Measurements from ENCODE around the genes AMDHD1 and ANKS1B.

DNA sequence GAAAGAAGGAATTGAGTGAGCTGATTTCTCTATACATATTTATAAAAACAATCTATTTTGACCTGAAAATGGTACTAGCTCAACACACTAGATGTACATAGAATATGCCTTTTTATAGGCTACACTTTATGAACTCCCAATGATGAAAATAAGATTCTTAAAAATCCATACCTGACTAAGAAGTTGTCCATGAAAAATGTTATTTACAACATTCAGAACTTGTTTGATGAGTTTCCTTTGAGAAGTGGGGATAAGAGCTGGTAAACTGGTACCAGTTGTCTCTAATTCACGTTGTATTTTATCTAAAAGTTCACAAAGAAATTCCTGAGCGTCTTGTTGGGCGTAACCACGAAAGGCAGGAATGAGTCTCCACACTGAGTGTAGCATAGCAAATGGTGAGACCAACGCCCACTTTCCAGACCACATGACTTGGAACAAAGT lies 18.6 kb downstream of the USP44 start:
- PRO-cap, result no peak

DNA sequence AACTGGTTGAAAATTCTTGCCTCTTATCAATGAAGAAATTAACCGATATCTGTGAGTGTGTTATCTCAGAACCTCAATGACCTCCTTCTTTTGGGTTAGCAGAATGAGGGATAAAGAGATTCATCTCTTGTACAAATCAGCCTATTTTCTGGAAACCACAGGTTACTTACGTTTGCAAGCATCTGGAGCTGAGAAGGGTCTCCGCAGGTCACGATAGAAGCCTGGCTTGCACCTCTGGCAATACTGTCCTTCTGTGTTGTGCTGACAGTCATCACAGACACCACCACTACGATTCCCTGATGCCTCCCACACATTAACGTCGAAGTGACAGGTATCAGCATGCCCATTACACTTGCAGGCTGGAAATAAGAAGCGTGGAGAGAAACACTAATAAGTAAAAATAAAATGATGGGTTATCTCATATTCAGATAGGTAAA lies 80.3 kb downstream of the NTN4 start:
- PRO-cap, result no peak

- PRO-cap, result bidirectional peak, plus-strand start at chr12:95943076, minus-strand start at chr12:95943027; unidirectional peak, minus-strand start at chr12:95943485
These were observed at the start of gene AMDHD1 for GRCh38 chr12:95942868-95943650. AMDHD1 (plus strand) TSS chr12:95943331.

DNA sequence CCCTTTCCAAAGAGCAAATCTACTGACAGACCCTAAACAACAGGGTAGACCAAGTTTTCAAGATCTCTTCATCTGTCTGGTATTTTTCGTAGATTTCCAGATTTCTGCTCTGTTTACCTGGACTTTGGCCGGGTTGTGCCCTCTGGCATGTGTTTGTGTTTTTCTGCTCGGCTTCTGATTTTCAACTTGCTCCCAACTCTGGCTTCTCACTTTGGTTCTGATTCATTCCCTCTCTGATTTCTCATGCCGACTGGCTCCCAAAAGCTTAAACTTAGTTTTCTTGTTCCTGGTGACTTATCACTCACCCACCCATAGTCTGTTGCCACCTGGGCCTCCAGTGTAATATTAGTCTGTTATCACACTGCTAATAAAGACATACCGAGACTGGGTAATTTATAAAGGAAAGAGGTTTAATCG lies 23.5 kb downstream of the AMDHD1 start:
- PRO-cap, result no peak

- PRO-cap, result no peak
These were observed 12.3 kb upstream of the LTA4H start for GRCh38 chr12:96047398-96048377.

DNA sequence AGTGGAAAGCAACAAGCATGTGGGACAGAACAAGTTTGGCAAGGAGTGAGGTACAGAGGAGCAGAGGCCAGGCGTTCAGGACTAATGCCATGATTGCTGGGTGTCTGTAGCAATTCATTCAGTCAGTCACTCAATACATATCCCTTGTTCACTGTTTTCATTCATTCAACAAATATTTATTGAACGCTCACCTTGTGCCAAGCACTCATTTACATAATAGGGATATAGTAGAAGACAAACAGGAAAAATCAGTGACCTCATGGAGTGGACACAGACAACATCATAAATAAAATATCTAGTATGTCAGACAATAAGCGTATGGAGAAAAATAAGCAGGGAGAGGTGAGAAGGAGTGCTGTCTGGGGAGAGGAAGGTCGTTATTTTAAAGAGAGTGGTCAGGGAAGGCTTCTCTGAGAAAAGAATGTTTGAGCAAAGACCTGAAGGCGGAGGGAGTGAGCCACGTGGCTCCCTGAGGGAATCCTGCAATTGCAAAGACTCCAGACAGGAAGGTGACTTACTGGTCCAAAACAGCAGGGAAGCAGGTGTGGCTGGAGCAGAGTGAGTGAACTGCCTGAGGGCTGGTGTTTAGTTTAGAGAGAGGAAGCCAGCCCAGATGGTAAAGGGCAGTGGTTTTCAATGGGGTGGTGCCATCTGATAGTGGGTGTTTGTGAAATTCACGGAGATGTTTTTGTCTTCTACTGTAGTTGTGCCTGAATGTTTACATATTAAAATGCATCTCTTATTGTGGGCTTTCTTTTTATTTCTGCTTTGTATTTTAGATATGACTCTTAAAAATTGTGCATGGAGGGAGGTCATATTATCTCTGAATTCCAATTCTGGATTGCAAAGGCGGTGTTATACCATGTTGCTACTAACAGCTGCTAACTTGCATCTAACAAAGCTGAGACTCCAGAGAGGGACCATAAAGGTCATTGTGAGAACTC lies 58.8 kb upstream of the LTA4H start:
- PRO-cap, result no peak

GRCh38 chr12:96254718-96255783 lies 60.9 kb downstream of the ELK3 start:
- PRO-cap, result no peak

- PRO-cap, result no peak
These were observed 86.4 kb downstream of the ELK3 start for GRCh38 chr12:96280287-96281314.

DNA sequence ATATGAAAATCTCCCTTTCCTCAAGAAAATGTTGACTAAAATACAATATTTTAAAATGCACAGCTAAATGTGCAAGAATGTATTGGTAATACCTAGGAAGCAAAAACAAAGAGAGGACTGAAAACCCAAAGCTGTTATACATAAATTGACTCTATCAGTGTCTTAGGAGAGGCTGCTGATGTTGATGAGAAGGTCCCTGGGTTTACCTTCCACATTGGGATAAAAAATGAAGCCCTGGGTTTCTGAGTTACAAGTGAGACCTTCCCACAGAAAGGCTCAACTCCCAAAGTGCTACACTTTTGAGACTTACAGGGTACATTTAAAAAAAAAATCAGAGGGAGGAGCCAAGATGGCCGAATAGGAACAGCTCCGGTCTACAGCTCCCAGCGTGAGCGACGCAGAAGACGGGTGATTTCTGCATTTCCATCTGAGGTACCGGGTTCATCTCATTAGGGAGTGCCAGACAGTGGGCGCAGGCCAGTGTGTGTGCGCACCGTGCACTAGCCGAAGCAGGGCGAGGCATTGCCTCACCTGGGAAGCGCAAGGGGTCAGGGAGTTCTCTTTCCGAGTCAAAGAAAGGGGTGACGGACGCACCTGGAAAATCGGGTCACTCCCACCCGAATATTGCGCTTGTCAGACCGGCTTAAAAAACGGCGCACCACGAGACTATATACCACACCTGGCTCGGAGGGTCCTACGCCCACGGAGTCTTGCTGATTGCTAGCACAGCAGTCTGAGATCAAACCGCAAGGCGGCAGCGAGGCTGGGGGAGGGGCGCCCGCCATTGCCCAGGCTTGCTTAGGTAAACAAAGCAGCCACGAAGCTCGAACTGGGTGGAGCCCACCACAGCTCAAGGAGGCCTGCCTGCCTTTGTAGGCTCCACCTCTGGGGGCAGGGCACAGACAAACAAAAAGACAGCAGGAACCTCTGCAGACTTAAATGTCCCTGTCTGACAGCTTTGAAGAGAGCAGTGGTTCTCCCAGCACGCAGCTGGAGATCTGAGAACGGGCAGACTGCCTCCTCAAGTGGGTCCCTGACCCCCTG lies 84.3 kb downstream of the CDK17 start:
- PRO-cap, result no peak

DNA sequence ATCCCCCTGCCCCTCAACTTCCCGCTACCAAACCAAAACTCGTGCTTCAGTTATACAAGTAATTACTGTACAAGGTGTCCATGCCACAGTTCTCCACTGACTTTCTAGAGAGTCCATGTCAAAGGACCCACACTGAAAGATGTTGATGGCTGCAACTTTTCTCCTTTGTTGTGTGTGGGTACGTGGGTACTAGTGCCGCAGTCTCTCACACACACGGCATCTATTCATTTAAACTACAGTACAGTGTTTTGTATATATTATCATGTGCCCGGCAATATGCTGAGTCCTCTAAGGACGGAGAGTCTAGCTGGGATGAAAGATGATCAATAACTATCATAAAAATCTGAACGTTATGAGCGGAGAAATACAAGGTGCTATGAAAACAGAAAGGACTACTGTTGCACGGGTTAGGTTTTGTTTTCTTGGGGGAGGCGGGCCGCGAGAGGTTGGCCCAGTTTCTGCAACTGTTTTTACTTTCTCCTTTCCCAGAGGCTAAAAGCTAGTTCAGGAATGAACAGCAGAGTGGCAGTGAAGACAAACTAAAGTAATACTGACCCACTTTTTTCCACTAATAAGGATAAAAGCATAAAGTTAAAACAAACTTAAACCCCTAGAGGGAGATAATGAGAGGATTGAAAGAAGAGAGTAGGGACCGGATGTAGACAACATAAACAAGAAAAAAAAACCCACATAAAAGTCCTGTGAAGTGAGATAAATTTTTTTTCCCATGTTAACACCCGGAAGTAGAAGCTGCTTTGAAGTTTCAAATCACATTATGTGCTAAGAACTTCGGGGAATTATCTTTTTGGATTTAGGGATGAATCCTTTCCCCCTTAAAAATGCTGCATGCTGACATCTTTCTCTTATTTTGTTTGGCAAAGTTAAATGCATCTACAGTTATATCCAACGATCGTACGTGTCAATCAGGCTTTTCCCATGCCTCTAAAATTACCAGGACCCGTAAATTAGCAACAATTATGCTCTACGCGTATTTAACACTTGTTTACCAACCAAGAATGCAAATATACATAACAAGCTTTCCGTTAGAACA lies 879 bp upstream of the CDK17 start:
- PRO-cap, result no peak

DNA sequence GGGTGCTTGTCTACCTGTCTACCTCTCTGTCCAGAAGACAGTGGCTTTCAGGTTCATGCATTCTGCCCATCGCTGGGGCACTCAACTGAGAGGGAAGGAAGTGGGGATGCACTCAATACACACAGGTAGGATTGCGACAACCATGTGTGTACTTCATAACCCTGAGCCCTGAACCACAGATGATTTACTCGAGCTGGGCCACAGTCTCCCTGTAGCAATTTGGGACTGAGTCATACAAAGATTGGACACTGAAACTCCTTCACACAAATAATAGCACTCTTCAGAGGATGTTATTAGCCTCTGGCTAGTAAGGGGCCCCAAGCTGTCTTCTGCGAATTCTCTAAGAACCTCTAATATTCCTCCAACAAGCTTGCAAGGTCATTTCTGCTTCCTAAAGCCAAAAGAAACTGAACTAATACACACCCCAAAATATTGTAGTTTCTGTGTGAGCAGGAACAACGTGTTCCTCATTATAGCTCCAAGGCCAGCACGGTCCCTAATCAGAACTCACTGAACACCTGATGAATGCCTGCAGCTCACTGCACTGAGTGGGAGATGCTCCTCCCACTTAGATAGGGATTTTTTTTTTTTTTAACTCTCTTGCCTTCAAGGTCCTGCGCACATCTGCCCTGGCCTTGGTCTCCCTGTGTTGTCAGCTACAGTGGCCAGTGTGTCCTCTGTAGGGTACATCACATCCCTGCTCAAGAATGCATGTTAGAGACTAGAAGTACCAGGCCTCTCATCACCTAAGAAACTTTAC lies 44.5 kb upstream of the TMPO start:
- PRO-cap, result no peak

DNA sequence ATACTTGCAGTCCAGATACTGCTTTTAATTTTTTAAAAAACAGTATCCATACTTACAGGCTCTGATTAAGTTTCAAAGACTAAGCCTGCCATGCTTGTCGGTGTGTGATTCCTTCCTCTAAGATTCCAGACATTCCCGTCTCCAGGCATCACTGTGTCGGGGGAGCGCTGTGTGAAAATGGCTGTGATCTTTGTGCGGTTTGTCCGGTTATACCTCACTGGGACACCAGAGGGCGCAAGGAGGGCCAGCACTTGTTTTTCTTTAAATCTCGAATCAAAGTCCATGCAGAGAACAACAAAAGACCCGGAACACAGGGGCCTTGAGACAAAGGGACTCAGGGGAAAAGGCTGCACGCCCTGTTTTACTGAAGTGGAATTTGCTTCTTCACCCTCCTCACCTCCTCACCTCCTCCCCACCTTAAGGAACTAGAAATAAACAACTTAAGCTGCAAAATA lies 24.4 kb upstream of the TMPO start:
- PRO-cap, result no peak

DNA sequence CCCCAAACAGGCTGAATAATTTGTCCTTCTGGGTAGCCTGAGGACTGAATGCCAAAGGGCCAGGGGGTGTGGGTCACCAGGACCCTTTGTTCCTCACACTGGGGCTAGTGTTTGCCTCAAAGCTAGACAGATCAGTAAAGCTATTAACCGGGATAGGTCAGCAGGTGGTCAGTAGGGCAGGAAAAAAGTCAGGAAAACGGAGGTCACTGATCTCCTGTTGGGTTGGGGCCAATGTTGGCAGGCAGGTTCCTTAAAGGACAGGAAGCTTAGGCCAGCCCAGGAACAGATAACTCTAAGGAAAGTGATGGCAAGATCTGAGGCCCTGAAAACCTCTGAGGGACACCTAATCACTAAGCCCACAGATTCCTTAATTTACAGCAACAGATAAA lies 22.8 kb upstream of the TMPO start:
- PRO-cap, result no peak

GRCh38 chr12:98514021-98514267 lies 1.4 kb upstream of the TMPO start:
- PRO-cap, result no peak

DNA sequence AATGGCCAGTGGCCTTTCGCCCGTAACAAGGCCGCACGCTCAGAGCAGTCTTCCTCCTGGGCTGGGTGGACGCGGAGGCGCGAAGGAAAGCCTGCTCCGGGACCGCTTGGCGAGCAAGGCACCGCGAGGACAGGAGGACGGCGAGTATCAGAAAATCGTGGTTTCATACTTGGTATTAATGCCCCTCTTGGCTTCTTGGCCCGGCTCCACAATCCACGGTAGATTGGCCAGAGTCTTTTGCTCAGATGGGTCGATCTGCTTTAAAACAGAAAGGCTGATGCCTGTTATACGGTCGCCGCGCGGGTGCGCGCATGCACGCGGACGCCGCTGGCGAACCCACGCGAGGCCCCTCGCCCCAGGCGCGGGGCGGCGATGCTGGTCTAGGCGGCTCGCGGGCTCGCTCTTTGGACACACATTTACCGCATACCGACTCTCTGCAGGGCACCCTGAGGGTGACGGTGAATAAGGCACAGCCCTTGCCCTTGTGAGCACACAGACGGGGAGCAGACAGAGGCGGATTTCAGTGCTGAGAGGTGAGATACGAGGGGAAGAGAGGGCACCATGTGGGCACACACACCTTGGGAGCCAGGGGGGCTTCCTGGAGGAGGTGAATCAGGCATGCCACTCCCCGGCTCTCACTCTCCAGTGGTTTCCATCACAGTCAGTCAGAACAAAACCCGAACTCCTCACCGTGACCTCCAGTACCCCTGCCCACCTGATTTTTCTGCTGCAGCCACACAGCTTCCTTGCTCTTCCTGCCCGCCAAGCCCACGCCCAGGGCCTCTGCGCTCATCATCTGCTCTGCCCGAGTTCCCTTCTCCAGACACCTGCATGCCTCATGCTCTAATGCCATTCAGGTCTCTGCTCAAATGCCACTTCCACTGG lies 100.7 kb downstream of the APAF1 start:
- PRO-cap, result no peak

DNA sequence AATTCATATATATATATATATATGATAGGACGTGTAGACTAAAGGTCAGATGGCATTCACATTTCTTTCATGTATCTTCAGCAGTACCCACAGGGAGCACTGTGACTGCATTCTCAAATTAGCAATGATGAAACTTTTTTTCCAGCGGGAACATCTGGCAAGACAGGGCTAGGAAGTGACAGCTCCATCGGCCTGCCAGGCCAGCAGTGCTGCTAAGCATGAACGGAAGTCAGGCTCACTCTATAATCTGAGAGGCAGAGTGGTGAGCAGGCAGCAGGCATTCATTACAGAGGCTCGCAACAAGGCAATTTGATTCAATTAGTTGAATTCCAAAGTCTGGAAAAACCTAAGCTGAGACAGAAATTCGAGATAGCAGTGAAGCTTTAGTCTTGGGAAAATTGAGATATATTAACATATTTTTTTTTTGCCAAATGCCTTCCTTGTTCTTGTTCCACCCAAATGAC lies 414.7 kb downstream of the APAF1 start:
- PRO-cap, result no peak

DNA sequence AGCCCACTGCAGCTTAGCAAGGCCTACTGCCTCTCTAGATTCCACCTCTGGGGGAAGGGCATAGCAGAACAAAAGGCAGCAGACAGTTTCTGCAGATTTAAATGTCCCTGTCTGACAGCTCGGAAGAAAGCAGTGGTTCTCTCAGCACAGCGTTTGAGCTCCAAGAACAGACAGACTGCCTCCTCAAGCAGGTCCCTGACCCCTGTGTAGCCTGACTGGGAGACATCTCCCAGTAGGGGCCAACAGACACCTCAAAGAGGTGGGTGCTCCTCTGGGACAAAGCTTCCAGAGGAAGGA lies 409.2 kb upstream of the GARIN6 start:
- PRO-cap, result no peak

DNA sequence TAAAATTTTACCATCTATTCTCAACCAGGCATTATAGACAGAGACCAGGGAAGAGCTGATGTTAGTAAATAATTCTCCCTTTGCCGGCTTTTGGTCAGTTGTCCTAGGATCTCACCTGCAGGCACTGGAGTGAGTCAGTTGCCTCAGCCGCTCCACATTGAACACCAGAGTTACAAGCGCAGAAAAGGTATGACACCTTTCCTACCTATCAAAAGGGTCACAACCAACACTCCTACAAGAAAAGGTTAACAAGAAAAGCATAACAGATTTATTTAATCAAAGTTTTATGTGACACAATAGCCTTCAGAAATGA lies 37.7 kb upstream of the GARIN6 start:
- PRO-cap, result no peak

GRCh38 chr12:99984157-99985332 lies at the start of gene ANKS1B:
ANKS1B (minus strand) TSS chr12:99984936.
- PRO-cap, result bidirectional peak, plus-strand start at chr12:99984744, minus-strand start at chr12:99984723

GRCh38 chr12:100136915-100137533 lies 5.7 kb downstream of the BLTP3B start:
- PRO-cap, result no peak

All from pulmonary artery (tissue), 1 donor.